GM12892 (cell line): ENCODE results near the genes BLOC1S2 and SCD.

DNA sequence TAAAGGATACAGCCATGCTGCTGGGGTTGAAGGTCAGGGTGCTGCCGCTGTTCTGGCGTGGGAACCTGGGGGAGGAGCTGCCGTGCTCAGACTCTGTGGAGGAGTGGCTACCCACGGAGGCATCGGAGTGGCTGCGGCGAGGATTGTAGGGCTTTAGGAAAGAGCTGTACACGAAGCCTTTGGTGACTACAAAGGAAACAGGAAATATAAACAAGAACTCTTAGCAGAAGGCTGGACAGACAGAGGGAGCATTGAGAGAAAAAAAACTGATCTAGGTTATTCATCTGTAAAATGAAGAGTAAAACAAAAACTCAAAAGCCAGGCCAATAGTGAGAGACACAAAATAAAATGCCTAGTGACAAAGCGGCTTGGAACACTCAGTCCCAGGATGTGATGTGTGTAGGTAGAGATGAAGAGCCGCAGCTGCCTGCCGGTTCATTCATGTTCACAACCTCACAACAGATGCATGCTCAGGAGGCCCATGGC is 97.8 kb downstream of the ABCC2 start:
- RRBS: no CpG with 5 or more reads among the region's 11 CpGs

DNA sequence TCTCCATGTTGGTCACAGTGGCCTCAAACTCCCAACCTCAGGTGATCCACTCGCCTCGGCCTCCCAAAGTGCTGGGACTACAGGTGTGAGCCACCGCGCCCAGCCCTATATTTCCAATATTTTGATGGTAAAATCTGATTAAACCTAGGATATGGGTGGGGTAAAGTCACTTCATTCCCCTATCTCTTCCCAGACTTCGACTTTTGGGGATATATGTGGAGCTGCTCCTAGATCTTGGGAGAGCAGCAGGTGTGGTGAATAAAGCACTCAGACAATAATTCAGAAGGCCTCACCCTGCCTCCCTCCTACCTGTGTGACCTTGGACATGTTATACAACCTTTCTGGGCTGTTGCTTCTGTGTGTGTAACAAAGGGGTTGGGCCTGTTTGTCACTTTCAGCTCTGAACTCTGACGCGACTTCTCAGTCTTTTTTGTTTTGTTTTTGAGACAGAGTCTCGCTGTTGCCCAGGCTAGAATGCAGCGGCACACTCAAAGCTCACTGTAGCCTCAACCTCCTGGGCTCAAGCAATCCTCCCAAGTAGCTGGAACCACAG is 89.4 kb downstream of the DNMBP start:
- RRBS: no CpG with 5 or more reads among the region's 9 CpGs

DNA sequence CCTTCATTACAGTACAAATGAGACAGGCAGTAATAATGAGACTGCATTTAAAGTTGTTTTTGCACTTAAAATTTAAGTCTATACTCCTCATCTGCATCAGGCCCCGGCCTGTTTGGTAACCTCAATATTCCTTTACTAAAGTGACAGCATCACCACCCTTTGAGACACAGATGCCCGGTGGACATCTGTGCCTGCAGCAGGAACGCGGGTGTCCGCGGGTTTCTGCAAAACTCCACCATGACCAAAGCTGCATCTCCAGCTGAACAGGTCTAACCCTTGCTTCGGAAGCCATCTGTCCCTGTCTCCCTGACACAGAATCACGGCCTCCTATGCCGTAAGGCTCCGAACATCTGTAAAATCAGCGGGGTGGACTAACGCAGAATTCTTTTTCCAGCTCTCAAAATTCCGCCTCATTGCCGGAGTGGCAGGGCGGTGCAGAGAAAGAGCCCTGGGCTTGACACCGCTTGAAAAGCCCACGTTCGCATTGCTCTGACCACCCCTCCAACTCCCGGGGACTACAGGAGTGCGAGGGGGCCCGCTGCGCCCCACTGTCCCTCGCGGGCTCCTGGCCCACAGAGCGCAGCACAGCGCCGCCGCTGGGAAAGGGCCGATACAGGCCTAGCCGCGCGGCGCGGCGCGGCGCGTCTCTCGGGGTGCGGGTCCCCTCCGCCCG is 515 bp downstream of the DNMBP start:
- RRBS: no CpG with 5 or more reads among the region's 42 CpGs

DNA sequence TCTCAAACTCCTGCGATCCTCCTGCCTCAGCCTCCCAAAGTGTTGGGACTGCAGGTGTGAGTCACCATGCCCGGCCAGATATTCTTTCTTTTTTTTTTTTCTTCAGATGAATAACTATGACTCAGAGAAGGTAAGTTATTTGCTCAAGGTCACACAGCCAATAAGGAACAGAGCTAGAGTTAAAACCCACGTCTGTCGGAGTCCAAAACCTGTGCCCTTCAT is 28.2 kb upstream of the DNMBP start:
- RRBS: no CpG with 5 or more reads among the region's 4 CpGs

DNA sequence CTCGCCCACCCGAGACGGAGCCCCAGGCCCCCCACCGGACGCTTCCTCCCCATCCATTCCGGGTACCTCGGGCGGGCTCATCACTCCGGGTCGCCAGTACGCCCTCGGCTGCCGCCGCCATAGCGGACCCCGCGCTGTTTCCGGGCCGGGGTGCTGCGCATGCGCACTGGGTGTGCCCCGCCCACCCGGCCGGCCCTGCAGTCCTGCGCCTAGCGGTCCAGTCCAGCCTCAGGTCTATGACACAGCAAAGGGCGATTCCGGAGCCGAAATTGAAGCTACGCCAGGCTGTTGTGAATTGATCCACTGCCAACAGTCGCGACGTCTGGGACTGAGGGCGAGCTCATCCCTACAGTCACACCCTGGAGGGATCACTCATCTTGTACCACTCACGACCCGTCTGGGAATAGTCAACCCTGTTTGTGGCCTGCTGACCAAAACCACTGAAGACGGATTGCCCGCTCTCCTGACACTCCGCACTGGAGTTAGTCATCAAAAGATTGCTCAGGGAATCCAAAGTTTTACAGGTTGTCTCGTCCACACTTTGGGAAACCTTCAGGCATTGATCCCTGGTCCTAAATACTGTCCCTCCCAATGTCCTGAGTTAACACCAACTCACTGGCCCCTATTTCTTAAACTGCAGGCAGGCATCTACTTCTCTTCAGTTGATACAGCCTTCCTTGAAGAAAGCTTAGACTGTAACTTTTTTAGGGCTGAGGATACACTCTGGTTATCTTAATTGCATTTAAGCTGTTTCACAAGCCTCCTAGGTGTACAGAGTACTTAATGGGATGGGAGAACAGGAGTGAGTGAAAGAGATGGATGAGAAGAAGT is at the start of gene BLOC1S2:
BLOC1S2 (minus strand) TSS at position 142 of the 831 bp plus-strand sequence.
- RRBS: 1% methylated on average over 17 of the region's 40 CpGs

DNA sequence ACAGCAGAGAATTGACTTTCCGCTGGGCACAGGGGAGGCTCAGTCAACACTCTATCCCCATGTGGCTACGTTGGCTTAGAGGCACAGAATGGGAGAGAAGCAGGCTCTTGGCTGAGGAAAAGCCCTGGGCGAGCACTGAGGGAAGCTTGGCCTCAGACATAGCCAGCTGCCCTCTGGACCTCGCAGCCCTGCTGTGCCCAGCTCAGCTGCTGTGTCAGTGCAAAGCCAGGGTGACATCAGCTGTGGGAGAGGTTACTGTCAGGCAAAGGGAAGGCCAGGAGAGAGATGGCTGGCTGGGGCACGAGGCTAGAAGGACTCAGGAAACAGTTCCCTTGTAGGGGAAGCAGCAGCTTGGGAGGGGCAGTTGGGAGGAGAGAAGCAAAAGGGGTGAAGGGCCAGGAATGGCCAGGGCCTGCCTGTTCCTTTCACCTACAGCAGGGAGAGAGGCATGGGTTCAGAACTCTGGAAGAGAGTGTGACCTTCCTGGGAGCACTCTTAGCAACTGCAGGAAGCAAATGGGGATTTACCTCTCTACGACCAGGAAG is 5.9 kb upstream of the SCD start:
- RRBS: no CpG with 5 or more reads among the region's 6 CpGs

DNA sequence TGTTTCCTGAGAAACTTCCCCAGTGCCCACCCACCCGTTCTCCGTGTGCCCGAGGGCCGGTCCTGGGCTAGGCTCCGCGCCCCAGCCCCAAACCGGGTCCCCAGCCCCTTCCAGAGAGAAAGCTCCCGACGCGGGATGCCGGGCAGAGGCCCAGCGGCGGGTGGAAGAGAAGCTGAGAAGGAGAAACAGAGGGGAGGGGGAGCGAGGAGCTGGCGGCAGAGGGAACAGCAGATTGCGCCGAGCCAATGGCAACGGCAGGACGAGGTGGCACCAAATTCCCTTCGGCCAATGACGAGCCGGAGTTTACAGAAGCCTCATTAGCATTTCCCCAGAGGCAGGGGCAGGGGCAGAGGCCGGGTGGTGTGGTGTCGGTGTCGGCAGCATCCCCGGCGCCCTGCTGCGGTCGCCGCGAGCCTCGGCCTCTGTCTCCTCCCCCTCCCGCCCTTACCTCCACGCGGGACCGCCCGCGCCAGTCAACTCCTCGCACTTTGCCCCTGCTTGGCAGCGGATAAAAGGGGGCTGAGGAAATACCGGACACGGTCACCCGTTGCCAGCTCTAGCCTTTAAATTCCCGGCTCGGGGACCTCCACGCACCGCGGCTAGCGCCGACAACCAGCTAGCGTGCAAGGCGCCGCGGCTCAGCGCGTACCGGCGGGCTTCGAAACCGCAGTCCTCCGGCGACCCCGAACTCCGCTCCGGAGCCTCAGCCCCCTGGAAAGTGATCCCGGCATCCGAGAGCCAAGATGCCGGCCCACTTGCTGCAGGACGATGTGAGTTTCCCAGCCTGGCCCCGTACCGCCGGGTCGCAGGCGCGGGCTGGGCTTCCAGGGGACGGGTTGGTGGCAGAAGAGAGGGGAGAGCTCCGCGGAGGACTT is at the start of gene SCD:
SCD (plus strand) TSS at position 472 of the 875 bp plus-strand sequence.
- RRBS: under 1% methylated on average over 6 of the region's 78 CpGs

- RRBS: no CpG with 5 or more reads among the region's 8 CpGs
Measured at GRCh38 chr10:100351997-100353144, 5.3 kb downstream of the SCD start.

GRCh38 chr10:100377975-100378385 is 30.9 kb downstream of the SCD start:
- RRBS: no CpG with 5 or more reads among the region's 4 CpGs

- RRBS: no CpG with 5 or more reads among the region's 20 CpGs
Measured at GRCh38 chr10:100738188-100738794, 7.1 kb upstream of the PAX2 start.

DNA sequence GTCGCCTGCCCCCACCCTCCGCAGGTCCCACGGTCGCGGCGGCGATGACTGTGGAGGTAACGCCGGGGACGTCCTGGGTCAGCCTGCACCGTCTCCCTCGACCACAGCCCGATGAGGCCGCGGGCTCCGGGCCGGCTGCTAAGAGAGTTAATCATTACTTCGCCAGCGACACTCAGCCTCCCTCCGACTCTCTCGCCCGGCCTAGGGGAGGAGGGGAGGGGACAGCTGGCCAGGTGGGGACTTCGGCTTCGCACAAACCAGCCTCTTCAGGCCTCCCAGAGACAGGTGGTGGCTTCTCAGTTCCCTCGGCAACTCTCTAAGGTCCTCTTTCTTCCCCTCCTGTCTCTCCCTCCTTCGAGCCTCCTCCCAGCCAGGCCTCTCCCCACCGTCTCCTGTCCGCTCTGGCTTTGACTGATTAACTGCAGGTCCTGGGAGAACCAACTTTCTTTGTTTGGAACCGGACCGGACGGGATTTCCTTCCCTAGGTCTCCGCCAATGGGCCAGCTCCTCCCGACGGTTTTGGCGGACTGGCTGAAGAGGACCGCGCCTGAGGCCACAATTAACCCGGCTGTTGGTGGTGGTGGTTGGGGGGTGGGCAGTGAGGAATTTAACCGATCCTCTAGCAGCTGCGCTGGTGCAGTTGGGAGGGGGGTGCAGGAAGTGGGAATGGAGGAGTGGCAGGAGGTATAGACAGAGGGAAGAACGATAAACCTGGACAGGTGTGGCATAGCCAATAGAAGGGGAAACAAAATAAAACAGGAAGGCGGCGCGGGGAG is 5.5 kb upstream of the PAX2 start:
- RRBS: 40% methylated on average over 22 of the region's 44 CpGs

GRCh38 chr10:100882692-100883150 is 30.0 kb upstream of the SLF2 start:
- RRBS: no CpG with 5 or more reads among the region's 22 CpGs

- RRBS: no CpG with 5 or more reads among the region's 11 CpGs
Measured at GRCh38 chr10:100923911-100925141, 11.6 kb downstream of the SLF2 start.

DNA sequence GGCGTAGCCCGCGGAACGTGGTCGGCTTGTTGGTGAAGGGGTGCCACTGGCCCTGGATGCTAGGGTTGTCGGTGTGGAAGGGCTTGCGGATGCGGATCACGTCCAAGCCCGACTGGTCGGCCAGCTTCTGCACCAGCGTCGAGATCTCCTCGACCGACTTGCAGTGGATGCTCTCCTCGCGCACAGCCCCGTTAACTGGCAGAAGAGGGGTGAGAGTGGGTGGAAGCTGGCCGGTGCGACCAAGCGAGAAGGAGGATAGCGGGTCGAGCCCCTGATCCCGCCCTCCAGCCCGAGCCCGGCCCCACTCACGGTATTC is 558 bp downstream of the MRPL43 start:
- RRBS: under 1% methylated on average over 8 of the region's 27 CpGs

- RRBS: under 1% methylated on average over 9 of the region's 49 CpGs
Measured at GRCh38 chr10:100996670-100997376, 2.8 kb upstream of the LZTS2 start.

DNA sequence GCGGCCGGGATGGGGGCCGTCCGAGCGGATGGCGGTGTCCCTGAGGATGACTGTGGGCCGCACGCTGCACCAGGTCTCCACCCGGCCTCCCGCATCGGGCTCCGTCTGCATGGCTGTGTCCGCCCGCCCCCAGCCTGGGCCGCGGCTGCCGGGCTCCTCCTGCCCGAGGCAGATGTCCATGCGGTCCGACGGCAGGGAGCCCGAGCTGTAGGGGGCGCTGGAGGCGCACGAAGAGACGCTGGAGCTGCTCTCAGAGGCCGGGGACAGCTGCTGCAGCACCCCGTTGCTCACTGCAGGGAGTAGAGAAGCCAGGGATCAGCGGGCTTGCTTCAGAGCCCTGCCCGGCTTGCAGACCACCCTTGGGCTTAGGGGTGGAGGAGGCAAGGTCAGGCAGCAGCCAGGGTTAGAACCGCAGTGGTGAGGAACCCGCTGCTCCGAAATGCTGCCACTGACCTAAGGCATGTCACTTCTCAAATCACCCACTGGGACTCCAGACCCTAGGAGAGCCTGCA is 11.9 kb downstream of the PDZD7 start:
- RRBS: 18% methylated on average over 21 of the region's 33 CpGs

GRCh38 chr10:101046678-101047099 is 15.1 kb upstream of the KAZALD1 start:
- RRBS: no CpG with 5 or more reads among the region's 14 CpGs

GRCh38 chr10:101060064-101060514 is 1.7 kb upstream of the KAZALD1 start:
- RRBS: no CpG with 5 or more reads among the region's 16 CpGs

DNA sequence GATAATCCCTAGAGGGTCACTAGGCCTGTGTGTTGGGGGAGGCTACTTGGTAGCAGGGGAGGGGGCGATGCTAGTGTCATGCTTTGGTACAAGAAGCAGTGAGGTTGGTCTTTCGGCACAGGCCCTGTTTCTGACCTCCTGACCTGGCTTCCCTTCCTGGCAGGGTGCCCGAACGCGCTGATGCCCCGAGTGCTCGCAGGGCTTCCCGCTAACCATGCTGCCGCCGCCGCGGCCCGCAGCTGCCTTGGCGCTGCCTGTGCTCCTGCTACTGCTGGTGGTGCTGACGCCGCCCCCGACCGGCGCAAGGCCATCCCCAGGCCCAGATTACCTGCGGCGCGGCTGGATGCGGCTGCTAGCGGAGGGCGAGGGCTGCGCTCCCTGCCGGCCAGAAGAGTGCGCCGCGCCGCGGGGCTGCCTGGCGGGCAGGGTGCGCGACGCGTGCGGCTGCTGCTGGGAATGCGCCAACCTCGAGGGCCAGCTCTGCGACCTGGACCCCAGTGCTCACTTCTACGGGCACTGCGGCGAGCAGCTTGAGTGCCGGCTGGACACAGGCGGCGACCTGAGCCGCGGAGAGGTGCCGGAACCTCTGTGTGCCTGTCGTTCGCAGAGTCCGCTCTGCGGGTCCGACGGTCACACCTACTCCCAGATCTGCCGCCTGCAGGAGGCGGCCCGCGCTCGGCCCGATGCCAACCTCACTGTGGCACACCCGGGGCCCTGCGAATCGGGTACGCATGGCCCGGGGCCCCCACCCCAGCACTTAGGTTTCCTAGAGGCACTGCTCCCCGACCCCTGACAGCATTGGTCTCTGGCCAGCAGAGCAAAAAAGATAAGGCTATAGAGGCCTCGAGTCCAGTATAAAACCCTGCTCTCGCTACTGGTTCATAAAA is 833 bp downstream of the KAZALD1 start:
- RRBS: 13% methylated on average over 13 of the region's 70 CpGs

- RRBS: no CpG with 5 or more reads among the region's 26 CpGs
Measured at GRCh38 chr10:101310553-101311499, 43.1 kb upstream of the BTRC start.